ENCODE data around the gene BACE2.

DNA sequence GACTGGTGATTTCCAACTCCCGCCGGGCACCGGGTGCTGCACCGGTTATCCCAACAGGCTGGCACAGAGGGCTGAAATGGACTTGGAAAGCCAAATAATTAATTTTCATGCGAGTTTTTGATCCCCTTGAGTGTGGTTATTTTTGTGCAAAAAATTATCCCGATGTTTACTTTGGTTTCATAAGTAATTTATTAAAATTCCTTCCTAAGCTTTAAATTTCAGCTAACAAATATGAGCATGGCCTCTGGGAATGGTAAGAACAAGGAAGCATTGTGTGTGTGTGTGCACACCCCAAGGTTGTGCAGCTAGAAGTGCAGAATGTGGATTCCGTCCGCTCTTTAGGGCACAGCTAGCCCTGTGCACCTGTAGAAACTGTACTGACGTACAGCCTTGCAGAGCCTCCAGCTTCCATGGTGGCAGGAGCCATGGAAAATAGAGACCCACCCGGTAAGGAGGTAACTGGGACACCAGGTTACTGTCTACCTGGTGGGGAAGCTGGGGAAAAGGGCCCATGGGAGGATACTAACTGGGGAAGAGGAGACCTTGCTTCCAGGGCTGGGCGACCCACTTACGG, 54.6 kb downstream of the B3GALT5 start:
- PRO-cap = no peak
- RRBS, 2 experiments = no CpG with 5 or more reads among the region's 12 CpGs

- PRO-cap = no peak
- RRBS, 2 experiments = 4% methylated on average over 2 of the region's 10 CpGs; no CpG with 5 or more reads in 1 of the 2 experiments
Measured at GRCh38 chr21:39788378-39788955, 43.5 kb downstream of the IGSF5 start.

DNA sequence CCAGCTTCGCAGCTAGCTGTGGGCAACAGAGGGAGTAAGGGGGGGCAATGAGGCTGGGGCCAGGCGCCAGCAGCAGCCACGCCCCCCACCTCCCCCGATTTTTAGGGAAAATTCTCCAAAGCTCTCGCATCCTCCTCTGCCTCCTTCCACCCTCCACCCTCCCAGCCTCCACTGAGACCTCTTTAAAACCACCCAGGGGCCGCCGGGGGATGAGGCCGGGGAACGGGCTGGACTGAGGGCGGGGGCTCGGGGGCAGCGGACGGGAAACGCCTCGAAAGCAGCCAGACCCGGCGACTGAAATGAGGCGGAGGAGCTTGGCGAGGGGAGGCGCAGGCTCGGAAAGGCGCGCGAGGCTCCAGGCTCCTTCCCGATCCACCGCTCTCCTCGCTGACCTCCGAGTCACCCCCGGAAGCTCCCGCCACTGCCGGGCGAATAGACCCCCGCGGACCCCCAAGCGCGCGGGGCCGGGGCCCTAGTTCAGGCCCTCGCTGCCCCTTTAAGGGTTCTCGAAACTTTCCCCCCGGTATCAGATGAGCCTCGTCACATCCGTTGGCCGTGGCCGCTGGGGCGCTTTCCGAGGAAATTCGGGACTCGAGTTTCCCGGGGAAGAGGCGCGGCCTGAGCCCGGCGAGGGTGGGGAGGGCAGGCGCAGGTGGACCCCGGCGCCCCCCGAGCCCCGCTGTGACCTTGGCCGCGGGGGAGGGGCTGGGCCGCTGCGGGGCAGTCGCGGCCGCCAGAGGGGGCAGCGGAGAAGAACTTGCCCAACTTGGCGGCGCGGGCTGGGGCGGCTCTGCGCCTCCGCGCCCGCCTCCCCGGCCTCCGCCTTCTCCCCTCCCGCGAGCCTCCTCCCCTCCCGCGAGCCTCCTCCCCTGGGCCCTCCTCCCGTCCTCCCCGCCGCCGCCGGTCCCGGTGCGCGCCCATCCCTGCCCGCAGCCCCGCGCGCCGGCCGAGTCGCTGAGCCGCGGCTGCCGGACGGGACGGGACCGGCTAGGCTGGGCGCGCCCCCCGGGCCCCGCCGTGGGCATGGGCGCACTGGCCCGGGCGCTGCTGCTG, at the start of gene BACE2:
Gene BACE2, plus strand, starts transcription at position 920 of the 1,053 bp plus-strand sequence.
- PRO-cap = bidirectional peak, plus-strand start at position 284 of the sequence, minus-strand start at position 300 of the sequence; bidirectional peak, plus-strand start at position 543 of the sequence, minus-strand start at position 564 of the sequence; bidirectional peak, plus-strand start at position 949 of the sequence, minus-strand start at position 821 of the sequence
- RRBS, 2 experiments = 2% methylated on average over 38 to 41 of the region's 110 CpGs

DNA sequence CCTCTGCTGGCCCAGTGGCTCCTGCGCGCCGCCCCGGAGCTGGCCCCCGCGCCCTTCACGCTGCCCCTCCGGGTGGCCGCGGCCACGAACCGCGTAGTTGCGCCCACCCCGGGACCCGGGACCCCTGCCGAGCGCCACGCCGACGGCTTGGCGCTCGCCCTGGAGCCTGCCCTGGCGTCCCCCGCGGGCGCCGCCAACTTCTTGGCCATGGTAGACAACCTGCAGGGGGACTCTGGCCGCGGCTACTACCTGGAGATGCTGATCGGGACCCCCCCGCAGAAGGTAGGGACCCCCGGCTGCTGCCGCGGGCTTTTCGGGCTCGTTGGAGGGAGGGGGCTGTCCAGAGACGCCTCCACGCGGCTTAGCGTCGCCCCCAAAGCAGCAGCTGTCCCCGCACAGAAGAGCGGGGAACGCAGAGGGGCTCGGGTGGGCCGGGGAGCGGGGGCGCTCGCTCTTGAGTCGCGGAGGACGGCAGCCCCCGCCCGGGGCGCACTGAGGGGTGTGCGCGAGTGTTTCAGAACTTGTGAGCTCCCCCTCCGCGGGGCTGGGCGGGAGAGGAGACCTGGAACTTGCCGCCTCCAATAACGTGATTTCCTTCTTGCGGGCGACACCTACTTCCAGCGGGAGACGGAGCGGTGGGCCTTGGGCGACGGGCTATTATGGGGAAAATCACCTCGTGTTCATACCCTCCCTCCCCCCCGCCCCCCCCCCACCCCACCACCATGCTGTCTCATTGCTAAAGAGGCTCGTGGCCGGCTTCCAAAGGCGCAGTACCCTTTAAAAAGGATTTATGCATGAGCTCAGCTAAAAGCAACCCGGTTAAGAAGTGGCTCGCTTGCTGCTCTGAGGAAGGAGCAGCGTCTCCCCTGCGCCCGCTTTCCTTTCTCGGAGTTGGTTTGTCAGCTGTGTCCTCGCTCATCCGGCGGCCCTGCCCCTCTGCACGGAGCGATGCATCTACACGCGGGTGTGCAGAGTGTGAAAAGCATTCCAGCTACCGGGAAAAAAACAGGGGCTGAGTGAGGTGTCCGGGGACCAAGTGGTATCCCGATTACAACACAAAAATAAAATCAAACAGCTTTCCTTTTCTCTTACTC, 681 bp downstream of the BACE2 start:
- PRO-cap = bidirectional peak, plus-strand start at position 396 of the sequence, minus-strand start at position 203 of the sequence; bidirectional peak, plus-strand start at position 610 of the sequence, minus-strand start at position 511 of the sequence; bidirectional peak, plus-strand start at position 818 of the sequence, minus-strand start at position 659 of the sequence; unidirectional peak, minus-strand start at position 940 of the sequence
- RRBS, 2 experiments = 1 to 2% methylated on average over 34 of the region's 91 CpGs

GRCh38 chr21:41219301-41220180, 51.6 kb downstream of the BACE2 start:
- PRO-cap = no peak
- RRBS, 2 experiments = no CpG with 5 or more reads among the region's 14 CpGs

GRCh38 chr21:41322708-41323204, 6.2 kb downstream of the FAM3B start:
- PRO-cap = no peak
- RRBS, 2 experiments = no CpG with 5 or more reads among the region's 14 CpGs

- PRO-cap = no peak
- RRBS, 2 experiments = no CpG with 5 or more reads among the region's 2 CpGs
Measured at GRCh38 chr21:41364523-41364978, 2.7 kb downstream of the MX2 start.

- PRO-cap = no peak
- RRBS, 2 experiments = 82 to 92% methylated on average over 2 of the region's 7 CpGs
Measured at GRCh38 chr21:41428983-41429496, 3.0 kb downstream of the MX1 start.

GRCh38 chr21:41499808-41500159, 8.2 kb downstream of the TMPRSS2 start:
- PRO-cap = no peak
- RRBS, 2 experiments = no CpG with 5 or more reads among the region's 5 CpGs

DNA sequence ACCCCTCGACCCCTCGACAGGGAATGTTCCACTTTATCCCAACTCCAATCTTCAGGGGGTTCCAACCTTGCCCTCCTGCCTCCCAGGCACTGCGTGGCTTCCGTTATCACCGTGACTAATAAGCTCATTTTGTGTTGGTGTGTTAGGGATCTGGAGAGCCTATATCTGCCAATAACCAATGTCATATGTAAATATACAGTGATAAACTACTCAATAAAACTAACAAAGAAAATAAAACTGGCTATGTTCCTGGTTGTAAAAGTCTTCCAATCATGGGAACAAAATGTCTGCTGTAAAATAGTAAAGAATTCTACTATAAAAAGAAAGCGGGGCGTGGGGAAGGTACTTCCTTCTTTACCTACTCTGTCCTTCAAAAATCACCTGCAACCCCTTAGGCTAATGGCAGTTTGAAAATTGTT, 18.3 kb upstream of the TMPRSS2 start:
- PRO-cap = no peak
- RRBS, 2 experiments = no CpG with 5 or more reads among the region's 7 CpGs

- PRO-cap = no peak
- RRBS, 2 experiments = no CpG with 5 or more reads among the region's 7 CpGs
Measured at GRCh38 chr21:41607142-41607449, 99.1 kb upstream of the TMPRSS2 start.

DNA sequence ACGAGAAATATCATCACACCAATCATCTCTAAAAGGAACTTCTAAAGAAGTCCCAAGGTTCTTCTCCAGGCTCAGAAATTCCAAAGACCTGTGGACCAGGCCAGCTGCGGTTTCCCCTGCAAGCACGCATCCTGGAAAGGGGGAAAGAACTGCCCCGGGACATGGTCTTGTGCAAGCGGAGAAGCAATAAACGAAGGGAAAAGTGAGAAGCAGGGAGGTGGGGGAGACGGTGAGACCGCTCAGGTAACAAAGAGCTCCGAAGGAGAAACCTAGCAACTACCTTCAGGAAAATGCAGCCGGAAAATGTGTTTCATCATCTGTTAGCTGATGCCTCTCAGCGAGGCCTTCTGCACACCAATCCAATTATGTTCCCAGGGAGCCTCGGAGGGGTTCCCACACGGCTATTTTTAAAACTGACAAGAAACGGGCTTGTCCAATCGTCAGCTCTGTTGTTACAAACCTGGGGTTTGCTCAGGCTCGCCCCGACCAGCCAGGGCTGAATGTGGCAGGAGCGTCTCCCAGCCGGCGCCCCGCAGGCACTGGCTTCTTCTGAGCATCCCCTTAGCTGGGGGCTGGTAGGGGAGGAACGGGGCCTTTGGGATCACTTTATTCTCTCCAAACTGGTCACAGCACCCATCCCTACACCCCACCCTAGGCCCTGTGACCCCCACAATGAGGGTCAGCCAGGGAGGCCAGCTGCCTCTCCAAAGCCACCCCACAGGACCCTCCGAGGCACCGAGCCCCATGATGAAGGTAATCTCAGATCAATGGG, 3.4 kb downstream of the RIPK4 start:
- PRO-cap = no peak
- RRBS, 2 experiments = no CpG with 5 or more reads among the region's 24 CpGs

GRCh38 chr21:41767319-41767679, 447 bp upstream of the RIPK4 start:
- PRO-cap = no peak
- RRBS, 2 experiments = no CpG with 5 or more reads among the region's 9 CpGs

DNA sequence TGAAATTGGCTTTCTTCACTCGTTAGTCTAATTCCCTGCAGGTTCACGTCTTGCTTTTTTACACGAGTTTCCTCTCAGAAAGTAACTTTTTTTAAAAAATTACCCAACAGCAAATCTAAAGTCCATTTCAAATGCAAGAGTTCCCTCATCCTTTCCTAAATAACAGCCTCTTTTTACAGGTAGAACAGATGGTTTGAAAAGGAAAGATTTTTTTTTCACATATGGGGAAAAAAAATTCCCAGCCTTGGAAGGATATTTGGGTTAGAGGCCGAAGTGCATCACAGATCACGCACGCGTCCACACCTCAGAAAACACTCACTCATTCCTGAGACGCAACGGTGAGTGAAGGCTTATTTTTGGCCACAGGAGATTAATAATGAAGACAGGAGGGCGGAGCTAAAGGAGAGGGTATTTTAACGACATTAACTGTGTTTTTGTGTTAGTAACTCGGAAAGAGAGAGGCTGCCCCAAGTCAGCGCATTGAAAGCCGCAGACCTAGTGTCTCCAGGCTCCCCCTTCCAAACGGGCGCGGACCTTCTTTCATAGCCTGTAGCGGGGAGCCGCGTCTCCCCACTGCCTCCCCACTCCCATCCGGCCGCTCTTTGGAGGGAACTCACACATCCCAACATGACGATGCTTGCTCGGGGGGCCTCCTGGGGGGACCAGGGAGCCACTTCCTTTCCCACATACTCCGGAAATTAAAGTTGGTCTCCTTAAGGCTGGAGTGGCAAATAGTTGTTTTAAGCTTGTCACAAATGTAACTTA, 1.0 kb upstream of the RIPK4 start:
- PRO-cap = unidirectional peak, minus-strand start at position 604 of the sequence
- RRBS, 2 experiments = 5 to 14% methylated on average over 1 to 3 of the region's 25 CpGs

DNA sequence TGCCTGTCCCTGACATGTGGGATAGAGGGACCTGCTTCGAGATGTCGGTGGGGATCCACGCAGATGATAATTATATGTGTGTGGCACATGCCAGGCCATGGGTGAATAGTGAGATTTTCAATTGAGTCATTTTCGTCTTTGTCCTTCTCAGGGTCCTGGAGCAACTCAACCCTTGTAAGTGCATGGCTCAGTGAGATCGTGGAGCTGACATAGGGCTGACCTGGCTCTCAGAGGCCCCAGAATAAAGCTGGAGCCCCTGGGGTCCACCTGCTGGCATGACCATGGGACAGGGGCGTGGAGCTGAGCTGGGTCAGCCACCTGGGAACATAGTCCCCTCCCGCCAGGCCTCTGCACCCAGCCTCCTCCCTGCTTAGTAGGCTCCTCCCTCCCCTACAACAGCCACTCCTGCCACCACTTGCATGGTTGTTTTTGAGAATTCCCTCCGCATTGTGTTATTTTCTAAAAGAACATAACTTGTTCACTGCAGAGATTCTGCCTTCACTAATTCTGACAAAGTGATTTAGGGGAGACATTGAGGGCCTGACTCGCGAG, 3.0 kb upstream of the RIPK4 start:
- PRO-cap = no peak
- RRBS, 2 experiments = no CpG with 5 or more reads among the region's 10 CpGs

DNA sequence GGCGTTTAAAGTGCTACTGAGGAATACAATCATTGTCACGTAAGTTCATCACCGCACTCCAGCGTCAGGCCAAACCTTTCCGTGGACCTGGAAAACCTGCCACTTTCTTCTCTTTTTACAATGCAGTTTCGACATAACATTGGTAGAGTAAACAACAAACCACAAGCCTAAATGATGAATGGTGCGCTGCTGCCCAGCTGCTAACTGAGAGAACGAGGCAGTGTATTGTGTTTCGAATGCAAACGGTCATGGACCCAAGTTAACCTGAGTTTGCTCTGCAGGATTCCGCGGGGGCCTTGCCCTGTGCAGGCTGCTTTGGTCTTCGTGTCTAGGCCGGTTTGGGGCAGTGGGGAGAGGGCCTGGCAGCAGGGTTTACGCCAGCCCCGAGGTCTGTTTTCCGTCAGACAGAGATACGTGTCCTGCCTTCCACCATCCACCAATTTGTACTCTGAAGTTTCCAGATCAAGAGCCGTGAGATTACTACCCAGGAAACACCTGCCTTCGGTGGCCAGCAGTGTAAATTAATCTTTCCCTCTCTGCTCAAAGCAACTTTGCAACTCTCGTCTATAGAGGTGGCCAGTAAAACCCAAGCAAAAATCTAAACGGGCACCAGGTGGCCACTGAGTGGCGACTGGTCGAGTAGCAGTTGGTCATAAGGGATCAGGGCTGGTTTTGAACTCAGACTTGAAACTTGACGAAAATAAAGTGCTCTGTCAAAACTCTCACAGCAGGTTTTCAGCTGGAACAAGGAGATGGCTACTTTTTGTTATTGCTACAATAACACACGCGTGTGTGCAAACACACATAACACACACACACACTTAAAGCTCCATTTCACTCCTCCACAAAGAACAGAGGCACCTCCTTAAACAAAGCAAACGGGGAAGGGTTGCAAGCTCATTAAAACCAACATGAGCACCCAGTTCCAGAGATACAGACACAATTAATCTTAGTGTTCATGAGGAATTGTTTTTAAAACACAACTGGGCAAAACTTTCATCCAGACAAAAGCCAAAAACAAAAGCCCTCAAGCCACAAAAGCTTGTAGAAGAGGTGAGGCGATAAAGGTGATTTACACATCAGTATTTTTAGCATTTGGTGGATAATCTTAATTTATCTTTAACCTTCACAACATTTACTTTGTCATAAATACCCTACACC, 6.5 kb upstream of the PRDM15 start:
- PRO-cap = no peak
- RRBS, 2 experiments = no CpG with 5 or more reads among the region's 29 CpGs

GRCh38 chr21:41948017-41948604, 5.7 kb downstream of the C2CD2 start:
- PRO-cap = no peak
- RRBS, 2 experiments = 86 to 95% methylated on average over 2 of the region's 9 CpGs

- PRO-cap = no peak
- RRBS, 2 experiments = no CpG with 5 or more reads among the region's 14 CpGs
Measured at GRCh38 chr21:41949930-41950796, 3.7 kb downstream of the C2CD2 start.

DNA sequence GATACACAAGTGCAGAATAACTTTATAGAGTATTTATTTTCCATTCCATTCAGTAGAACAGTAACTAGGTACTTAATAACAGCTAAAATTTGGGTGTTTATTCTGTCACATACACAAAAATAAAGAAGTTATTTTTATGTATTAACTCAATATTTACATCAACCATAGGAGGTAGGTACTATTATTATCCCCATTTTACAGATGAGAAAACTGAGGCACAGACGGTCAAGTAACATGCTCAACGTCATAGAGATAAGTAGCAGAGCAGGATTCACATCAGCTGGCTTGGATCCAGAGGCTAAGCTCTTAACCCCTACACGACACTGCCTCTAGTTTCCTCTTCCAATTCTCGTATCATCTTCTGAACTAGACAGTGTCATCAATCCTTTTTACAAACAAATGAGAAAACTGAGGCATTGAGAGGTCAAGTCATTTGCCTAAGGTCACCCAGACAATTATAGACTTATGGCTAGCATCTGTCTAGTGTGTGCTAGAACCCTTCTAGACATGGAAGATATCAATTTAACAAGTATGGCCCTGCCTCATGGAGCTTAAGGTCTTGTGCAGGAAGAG, 9.2 kb downstream of the ZBTB21 start:
- PRO-cap = no peak
- RRBS, 2 experiments = no CpG with 5 or more reads among the region's 4 CpGs

GRCh38 chr21:42089117-42089827, 18.2 kb downstream of the UMODL1 start:
- PRO-cap = no peak
- RRBS, 2 experiments = no CpG with 5 or more reads among the region's 13 CpGs